GM19240 (cell line): ENCODE data around the genes PIERCE1, LCN1, TMEM250, LHX3, QSOX2 and SEC16A.

- RRBS: no CpG with 5 or more reads among the region's 15 CpGs
These were observed 38.2 kb upstream of the PPP1R26 start for GRCh38 chr9:135441289-135441906.

GRCh38 chr9:135499254-135500221 is at the start of gene PIERCE1:
TSS of gene PIERCE1 (minus strand) at chr9:135499869.
- RRBS: 2% methylated on average over 15 of the region's 70 CpGs

GRCh38 chr9:135507618-135507923 is 7.1 kb downstream of the MRPS2 start:
- RRBS: no CpG with 5 or more reads among the region's 12 CpGs

GRCh38 chr9:135521233-135521554 is at the start of gene LCN1:
TSS of gene LCN1 (plus strand) at chr9:135521440.
- RRBS: 78% methylated on average over 2 of the region's 7 CpGs

- RRBS: no CpG with 5 or more reads among the region's 4 CpGs
These were observed 50.1 kb downstream of the CAMSAP1 start for GRCh38 chr9:135857107-135857742.

DNA sequence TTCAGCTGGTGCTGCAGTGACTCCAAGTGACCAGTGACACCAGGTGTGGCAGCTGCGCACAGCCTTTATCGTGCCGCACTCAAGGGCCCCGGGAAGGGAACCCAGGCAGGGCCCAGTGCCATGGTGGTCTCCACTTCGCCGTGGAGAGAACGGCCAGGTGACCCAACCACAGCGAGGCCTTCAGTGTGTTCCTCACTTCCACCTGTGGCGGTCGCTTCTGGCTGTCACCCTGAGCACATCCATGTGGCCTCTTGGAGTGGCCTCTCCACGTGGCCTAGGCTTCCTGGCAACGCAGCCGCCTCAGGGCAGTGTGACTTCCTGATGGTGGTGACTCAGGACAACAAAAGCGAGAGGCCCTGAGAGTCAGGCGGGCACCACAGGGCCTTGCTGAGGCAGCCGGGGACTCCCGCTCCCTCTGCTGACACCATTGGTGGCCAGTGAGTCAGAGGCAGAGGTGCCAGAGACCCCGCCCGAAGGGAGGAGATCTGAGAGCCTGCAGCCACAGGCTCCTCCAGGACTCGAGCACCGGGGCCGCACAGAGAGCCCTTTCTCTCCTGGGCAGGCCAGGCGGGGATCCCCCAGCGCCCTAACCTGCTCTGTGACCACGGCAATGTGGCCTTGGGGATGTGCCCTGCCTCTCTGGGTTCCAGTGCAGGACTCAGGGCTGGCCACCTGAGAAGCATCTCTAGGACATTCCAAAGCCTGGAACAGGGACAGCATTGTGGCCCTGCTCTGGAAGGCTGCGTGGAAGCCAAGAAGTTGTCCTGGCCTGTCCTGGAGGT is 19.5 kb upstream of the CAMSAP1 start:
- RRBS: no CpG with 5 or more reads among the region's 26 CpGs

GRCh38 chr9:136007369-136008413 is 46.5 kb upstream of the UBAC1 start:
- RRBS: 74% methylated on average over 4 of the region's 48 CpGs

- RRBS: no CpG with 5 or more reads among the region's 30 CpGs
These were observed 19.2 kb downstream of the NACC2 start for GRCh38 chr9:136075690-136076556.

- RRBS: 61% methylated on average over 5 of the region's 21 CpGs
These were observed 9.4 kb downstream of the NACC2 start for GRCh38 chr9:136085603-136086218.

- RRBS: no CpG with 5 or more reads among the region's 13 CpGs
These were observed 10.2 kb upstream of the NACC2 start for GRCh38 chr9:136105204-136105871.

- RRBS: 98% methylated on average over 11 of the region's 42 CpGs
These were observed 10.5 kb downstream of the TMEM250 start for GRCh38 chr9:136107842-136108902.

DNA sequence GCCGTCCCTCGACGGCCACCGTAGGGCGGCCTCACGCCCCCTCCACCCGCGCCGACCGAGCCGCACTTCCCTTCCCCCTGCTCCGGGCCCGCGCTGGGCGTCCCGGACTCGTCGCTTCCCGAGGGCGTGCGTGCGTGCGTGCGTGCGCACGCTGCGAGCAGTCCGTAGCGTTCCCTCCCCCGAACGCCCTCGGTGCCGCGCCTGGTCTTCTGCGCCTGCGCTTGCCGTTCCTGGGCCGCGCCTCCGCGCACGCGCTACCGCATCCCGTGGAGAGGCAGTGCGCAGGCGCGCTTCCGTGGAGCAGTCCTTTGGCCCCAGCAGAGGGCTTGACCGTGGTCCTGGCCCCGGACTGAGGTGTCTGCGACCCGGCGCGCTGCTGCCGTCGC is at the start of gene TMEM250:
Gene TMEM250 (minus strand): TSS at position 132 of the 386 bp plus-strand sequence.
- RRBS: no CpG with 5 or more reads among the region's 57 CpGs

DNA sequence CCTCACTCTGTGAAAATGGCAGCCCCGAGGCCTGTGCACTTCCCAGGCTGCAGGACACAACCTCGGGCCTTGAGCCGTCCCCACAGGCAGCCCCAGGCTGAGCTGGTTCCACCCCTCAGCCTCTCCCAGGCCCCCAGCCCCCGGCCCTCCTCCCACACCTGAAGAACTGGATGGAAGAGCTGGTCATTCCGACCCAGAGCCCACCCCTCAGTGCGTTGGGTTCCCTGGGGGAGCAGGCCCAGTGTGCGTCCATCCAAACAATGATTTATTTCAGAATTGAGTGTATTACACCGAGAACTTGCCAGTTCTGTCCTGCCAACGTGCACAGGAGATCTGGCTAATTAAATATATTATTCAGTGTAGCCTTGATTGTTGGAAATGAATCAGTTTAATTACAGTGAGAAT is 30.5 kb upstream of the TMEM250 start:
- RRBS: no CpG with 5 or more reads among the region's 9 CpGs

DNA sequence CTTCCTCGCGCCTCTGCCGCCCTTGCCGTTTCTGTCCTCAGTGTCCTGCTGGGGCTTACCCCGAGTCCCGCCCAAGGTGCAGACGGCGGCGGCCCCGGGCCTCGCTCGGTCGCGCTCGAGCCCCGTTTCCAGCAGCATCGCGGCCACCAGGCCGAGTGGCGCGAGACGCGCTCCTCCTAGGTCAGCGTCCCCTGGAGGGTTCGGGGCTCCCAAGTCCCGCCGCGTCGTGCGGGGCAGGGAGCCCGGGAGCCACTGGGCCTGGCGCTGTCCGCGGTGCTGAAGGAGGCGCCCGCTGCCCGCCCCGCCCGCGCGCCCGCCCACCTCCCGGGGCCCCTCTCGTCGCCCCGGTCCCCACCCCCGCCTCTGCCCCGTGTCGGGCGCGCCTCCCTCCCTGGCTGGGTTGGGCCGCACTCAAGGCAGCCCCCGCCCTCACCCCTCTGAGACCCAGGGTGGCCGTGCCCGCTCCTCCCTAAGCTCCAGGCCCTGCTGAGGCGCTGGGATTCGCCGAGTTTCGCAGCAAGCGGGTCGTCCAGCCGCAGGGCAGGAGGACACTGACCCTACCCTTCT is at the start of gene LHX3:
Gene LHX3 (minus strand): TSS at position 254 of the 567 bp plus-strand sequence.
- RRBS: 7% methylated on average over 11 of the region's 62 CpGs

DNA sequence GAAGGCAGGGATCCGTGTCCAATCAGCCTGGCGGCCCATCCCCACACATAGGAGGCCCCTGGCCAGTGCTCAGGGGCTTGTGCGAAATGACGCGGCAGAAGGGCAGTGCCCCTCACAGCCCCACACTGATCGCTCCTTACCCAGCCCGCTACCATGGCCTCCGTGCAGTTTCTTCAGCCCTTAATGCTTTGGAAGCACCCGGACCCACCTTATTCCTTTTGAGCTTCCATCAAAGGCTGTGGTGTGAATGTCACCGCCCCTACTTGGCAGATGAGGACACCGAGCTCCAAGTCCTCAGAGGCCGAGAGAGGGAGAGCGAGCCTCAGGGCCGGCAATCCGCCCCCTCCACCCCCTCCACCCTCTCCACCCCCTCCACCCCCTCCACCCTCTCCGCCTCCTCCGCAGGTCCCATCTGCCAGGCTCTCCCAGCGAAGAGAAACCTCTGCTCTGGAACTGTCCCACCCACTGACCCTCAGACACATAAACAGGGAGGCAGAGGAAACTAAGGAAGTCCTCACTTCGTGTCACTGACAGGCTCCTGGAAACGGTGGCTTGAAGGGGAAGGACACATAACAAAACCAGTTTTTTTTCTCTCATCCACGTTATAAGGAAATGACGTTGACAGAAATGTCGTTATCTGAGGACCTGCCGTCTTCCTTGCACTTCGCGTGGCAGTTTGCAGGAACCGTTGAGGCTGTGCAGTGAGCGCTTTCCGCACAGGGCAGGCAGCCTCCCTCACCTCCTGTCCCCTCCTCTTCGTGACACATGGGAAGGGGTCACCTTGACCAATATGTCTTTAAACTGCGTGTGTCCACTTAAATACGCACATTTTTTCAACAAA is 13.9 kb downstream of the QSOX2 start:
- RRBS: no CpG with 5 or more reads among the region's 32 CpGs

GRCh38 chr9:136245020-136245902 is at the start of gene QSOX2:
TSS of gene QSOX2 (minus strand) at chr9:136245812.
- RRBS: 3% methylated on average over 25 of the region's 96 CpGs

DNA sequence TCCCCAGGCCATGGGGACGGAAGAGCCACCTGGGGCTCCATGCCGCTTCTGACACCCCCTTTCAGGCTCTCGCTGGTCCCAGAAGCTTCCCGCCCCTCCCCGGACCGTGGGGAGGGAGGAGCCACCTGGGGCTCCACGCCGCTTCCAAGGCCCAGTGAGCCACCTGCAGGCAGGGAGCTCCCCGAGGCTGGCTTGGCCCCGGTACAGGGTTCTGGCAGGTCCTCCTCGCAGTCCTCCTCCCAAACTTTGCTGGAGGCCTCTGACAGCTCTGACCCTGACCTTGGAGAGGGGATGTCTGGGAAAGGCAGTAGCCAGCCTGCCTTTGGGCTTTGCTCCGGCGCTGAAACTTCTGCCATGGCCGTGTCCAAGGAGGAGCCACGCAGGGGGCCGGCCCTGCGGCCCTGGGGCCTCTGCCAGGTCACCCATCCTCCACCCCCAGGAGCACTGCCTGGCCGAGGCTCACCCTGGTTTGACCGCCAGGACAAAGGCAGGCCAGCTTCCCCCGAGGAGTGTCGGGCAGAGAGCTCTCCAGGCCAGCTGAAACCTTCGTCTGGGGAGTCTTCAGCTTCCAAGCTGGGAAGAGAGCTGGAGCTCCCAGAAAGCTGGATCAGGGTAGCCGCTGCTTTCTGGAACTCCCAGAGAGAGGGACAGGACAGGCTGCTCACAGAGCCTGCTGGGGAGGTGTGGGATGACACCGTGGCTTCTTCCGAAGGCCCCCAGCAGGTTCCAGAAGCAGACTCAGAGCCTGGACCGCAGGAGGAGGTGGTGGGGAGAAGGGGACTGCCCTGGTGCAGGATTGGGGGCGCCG is 8.9 kb upstream of the QSOX2 start:
- RRBS: 59% methylated on average over 9 of the region's 28 CpGs

GRCh38 chr9:136482259-136482854 is 483 bp downstream of the SEC16A start:
- RRBS: 1% methylated on average over 23 of the region's 40 CpGs

DNA sequence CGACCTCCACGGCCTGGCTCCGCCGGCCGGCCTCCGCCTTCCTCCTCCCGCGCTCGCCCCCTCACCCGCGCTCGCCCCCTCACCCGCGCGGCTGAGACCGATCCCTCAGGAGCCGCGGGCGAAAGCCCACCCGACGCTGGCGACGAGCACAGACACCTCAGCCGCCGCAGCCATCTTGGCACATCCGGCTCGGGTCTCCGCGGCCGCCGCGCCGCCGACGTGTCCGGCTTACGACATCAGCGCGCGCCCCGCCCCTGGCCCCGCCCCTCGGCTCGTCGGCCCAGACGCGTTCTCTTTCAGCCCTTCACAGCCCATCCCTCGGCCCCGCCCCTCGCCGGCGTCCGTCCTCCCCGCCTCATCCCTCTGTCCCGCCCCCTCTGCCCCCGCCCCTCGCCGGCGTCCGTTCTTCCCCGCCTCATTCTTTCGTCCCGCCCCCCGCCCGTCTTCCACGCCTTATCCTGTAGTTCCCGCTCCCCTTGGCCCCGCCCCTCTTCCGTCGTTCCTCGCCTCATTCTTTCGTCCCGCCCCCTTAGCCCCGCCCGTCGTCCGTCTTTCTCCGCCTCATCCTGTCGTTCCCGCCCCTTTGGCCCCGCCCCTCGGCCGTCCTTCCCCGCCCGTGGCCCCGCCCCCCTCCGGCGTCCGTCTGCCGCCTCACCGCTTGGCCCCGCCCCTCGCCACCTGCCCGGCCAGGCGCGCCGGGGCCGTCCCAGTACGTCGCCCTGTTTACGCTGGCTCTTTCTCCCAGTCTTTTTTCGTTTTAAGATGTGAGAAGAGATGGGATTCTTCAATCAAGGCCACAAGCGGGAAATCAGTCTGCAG is at the start of gene SEC16A:
Gene SEC16A (minus strand): TSS at position 186 of the 819 bp plus-strand sequence.
- RRBS: 3% methylated on average over 31 of the region's 103 CpGs

- RRBS: no CpG with 5 or more reads among the region's 8 CpGs
These were observed 2.1 kb upstream of the SEC16A start for GRCh38 chr9:136484988-136485337.